ENCODE measurements around the genes C2orf81 and DOK1.

GRCh38 chr2:74003906-74004391, 19.2 kb downstream of the TET3 start:
- PRO-cap = no peak
- RAMPAGE, long total RNA, 2 experiments = no peak in any of the 2 experiments

GRCh38 chr2:74047524-74048643, 63.2 kb downstream of the TET3 start:
- PRO-cap = no peak
- RAMPAGE, long total RNA, 2 experiments = no peak in any of the 2 experiments

GRCh38 chr2:74054238-74054657, 69.5 kb downstream of the TET3 start:
- PRO-cap = no peak
- RAMPAGE, long total RNA, 2 experiments = no peak in any of the 2 experiments

DNA sequence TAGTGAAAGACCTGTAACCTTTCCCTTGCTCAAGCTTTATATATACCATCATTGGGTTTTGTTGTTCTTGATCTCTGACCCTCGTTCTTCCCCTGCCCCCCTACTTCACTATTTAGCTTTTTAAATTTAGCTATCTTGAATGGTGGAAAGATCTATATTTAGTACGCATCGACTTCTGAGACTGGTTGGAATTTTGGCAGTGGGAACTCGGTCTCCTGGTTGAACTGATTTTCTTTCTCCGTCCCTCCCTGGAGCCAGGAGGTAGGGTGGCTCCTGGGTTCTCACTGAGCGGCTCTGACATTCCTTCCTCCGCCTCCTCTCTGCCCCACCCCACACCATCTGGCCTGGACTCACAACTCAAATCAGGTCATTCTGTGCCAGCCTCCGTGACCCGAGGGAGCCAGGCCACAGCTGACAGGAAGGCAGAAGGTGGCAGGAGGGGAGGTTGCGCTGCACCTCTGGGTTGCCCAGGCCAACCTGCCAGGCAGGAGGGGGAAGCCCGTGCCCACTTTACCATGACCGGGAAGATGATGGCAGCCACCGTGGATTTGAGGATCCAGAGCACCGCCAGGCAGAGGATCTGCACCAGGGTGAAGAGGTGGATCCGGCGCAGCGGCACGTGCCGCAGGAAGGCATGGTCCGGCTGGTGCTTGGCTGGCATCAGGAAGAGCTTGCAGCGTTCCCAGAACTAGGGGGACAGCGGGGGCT, 28.2 kb downstream of the MTHFD2 start:
- PRO-cap = no peak
- RAMPAGE, long total RNA, 2 experiments = no peak in any of the 2 experiments

DNA sequence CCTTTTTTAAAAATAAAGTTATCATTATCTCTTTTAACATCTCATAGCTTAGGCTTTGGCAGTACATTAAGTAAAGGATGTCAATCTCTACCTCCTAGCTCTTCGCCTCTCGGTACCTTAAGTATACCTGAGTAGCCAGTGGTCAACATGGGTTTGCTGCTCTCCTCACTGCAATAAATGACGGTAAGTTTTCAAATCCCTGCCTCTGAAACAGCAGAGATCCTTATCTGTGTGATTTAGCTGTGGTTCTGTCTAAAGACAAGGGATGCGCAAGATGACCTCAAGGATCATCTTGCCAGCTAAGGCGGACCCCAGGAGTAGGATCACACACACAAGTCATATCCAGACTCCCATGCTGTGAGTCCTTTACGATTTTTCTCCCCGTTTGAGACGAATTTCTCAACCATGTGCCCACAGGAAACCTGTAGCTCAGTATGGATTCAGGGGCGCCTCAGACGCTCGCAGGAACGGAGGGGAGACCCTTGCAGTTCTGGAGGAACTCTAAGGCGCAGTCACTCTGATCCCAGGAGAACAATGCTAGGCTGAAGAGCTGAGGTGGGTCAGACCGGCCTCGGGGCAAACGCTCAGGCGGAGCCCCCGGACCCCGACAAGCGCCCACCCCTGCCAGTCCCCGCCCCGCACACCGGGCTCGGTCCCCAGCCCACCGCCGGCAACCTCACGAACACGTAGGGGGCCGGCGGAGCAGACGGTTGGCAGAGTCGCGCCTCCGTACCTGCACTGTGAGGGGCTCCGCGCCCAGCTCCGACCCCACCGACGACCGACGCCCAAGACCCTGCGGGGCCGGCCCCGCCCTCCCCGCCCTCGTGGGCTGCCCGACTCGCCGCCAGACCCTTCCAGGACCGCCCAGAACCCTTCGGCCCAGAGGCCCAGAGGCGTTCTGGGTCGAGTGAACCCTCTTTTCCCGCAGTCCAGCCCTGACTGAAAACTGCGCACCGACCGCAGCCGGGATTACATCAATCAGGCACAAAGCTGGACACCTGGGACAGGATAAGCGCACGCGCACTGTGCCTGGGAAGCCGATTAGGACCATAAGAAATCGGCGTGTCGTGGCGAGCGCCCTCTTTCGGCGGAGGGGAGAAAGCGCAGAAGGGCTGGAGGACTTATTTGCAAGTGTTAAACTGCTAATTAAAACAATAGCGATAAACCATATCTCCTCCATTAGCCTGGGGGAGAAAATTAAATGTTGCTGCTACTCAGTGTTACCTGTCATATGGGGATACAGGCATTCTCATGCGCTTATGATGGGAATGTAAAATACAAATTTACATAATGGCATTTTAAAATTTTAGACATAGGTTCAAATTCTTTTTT, 11.4 kb upstream of the DCTN1 start:
- PRO-cap = bidirectional peak, plus-strand start at position 1,080 of the sequence, minus-strand start at position 941 of the sequence
- RAMPAGE, long total RNA, 2 experiments = start-site peak on the minus strand in 1 of 2 experiments, centred at positions 781 to 979 of the sequence, 63 to 1,030 reads per replicate

GRCh38 chr2:74421176-74421837, at the start of gene C2orf81:
C2orf81 (minus strand) TSS chr2:74421619.
- PRO-cap = bidirectional peak, plus-strand start at chr2:74421751, minus-strand start at chr2:74421584
- RAMPAGE, long total RNA, 2 experiments = start-site peak on the plus strand in 1 of 2 experiments, at chr2:74421725-74421752 at its widest, 36 reads per replicate

DNA sequence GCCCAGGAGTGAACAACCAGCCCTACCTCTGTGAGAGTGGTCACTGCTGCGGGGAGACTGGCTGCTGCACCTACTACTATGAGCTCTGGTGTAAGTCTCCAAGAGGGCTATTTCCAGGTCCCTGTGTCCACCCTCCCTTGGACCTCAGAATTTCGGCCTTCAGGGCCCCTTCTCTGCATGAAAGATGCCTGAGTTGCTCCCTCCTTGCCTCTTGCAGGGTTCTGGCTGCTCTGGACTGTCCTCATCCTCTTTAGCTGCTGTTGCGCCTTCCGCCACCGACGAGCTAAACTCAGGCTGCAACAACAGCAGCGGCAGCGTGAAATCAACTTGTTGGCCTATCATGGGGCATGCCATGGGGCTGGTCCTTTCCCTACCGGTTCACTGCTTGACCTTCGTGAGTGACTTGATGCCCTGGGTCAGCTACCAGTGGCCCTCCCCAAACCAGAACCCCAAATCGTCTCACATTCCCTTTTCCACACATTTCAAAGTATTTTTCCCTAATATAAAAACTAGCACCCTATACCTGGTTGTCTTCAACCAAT, 1.5 kb downstream of the WBP1 start:
- PRO-cap = no peak
- RAMPAGE, long total RNA, 2 experiments = no peak in any of the 2 experiments

DNA sequence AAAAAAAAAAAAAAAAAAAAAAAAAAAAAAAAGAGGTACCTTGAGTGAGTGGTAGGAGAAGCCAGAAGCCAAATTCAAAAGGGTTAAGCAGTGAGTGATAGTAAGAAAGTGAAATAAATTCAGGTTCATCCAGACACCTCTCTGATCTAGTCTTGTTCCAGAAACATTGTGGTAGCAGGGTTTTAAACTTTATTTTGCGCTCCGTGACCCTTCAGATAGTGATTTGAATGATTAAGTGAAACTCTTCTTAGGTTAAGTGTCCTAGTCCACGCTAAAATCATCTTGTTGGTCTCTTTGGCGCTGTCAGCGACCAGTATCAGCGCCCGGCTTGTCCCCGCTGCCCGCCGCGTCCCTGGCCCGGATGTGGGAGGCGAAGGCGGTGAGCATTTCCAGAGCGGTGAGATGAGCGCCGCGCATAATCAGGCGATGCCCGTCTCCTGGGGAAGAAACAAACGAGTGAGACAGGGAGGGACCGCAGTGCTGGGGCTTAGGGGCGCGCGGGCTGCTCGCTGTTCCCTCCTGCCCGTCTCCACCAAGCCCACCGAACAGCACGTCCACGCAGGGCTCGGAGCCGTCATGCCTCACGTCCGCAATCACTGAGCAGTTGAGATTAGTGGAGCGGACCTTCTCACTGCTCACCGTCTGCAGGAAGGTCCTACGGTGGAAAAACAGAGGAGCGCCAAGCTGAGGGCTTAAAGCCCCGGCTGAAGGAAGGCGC, 505 bp downstream of the MRPL53 start:
- PRO-cap = no peak
- RAMPAGE, long total RNA, 2 experiments = no peak in any of the 2 experiments

DNA sequence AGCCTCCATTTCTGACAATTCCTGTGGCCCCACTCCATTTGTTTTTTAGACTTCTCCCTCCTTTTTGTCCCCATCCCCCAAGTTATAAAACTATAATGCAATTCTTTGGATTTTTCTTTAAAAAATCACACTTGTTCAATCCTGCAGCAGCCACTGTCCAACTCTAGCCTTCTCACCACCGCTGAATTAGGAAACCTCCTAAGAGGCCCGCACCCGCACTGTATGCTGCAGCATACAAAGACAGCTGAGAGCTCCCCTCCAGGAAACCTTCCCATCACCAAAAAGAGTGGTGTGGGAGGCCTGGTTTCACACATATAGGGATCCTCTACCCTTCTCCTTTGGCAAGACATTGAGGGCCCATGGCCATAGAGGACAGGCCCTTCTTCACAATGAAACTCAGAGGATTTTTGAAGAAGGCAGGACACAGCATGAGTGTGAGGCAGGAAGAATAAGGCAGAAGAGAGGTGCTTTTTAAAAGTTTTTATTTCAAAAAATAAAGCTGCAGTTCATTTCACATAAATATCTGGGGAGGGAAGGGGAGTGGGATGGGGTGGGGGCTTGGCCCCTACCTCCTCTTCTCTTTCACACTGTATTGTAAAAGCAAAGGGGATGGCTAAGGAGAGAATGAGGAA, 2.8 kb downstream of the PCGF1 start:
- PRO-cap = no peak
- RAMPAGE, long total RNA, 2 experiments = no peak in any of the 2 experiments

- PRO-cap = no peak
- RAMPAGE, long total RNA, 2 experiments = start-site peak on the plus strand in 1 of 2 experiments, at chr2:74530585-74530623 at its widest, 7 reads per replicate
Observed at GRCh38 chr2:74530389-74531268, 896 bp downstream of the HTRA2 start.

DNA sequence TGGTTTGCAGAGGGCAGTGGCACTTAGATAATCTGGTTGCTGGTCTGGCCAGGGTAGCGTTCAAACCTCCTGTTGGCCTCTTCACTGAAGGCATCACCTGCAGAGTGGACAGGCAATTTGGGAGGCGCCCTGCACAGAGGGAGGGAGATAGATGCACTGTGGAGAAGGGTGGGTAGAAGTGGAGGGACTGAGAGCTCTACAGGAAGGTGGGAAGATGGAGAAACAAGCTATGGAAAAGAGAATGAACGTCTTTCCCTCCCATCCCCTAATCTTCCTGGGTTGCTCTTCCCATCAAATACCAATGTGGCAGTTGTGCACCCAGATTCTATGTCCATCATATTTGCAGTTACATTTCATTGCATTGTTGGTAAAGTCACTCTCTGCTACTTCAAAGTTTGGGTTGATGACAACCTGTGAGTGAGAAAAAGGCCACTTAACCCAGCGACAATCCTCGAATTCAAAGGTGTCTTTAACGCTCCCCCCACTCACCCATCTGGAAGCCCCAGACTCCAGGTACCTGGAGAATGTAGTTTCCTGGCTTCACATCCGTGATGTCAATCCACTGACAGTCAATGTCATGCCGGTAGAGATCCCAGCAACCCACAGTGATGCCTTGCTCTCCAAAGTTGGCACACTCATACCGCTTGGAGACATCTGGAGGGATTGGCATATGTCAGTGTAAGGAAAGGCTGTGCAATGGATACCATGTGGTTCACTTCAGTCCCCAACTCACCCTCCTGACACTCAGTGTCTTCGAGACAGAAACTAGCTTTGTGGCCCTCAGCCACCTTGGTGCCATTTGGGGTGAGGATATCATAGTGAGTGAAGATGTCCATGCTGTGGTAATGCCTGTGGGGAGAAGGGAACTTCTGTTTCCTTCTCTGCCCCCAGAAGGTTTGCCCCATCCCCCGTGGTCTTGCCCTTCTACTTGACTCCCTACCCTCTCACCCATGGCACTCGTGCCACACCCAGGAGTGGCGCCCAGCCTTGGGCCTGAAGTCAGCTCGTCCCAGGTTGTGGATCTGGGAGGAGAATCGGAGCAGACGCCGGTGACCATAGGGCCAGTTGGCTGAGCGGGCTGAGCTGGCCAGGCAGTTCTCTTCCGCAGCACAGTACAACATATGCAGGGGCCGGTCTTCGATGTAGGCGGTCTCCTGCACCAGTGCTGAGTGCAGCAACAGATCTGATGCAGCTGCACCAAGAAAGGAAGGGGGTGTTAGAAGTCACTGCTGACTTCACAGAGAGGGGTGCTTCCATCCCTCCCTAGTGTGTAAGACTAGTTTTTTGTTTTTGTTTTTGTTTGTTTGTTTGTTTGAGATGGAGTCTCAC, 4.3 kb downstream of the HTRA2 start:
- PRO-cap = no peak
- RAMPAGE, long total RNA, 2 experiments = no peak in any of the 2 experiments

DNA sequence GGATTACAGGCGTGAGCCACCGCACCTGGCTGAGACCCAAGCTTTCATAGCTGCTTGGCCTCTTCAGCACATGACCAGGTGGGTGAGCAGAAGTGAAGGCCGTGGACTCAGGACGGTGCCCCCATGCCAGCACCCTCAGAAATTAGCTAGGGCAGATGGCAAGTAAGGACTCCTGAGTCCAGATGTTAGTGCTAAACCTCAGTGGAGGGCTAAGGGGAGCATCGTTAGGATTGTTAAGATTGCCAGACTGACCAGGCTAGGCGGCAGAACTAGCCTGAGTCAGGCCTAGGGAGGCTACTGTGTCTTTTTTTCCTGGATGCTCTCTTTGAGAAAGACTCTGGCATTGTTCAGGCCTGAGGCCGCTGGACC, 10.4 kb downstream of the HTRA2 start:
- PRO-cap = no peak
- RAMPAGE, long total RNA, 2 experiments = no peak in any of the 2 experiments

GRCh38 chr2:74553868-74554930, at the start of gene DOK1:
DOK1 (plus strand) TSS chr2:74554720.
- PRO-cap = bidirectional peak, plus-strand start at chr2:74554056, minus-strand start at chr2:74554072; bidirectional peak, plus-strand start at chr2:74554755, minus-strand start at chr2:74554408
- RAMPAGE, long total RNA, 2 experiments = start-site peak on the minus strand in 1 of 2 experiments, at chr2:74553988-74554408 at its widest, 6 reads per replicate

GRCh38 chr2:74701929-74702872, 48.2 kb downstream of the SEMA4F start:
- PRO-cap = no peak
- RAMPAGE, long total RNA, 2 experiments = no peak in any of the 2 experiments

GRCh38 chr2:74712175-74713237, 58.5 kb downstream of the SEMA4F start:
- PRO-cap = no peak
- RAMPAGE, long total RNA, 2 experiments = no peak in any of the 2 experiments

GRCh38 chr2:74833440-74833996, 409 bp upstream of the HK2 start:
- PRO-cap = bidirectional peak, plus-strand start at chr2:74834129, minus-strand start at chr2:74833885
- RAMPAGE, long total RNA, 2 experiments = no peak in any of the 2 experiments

DNA sequence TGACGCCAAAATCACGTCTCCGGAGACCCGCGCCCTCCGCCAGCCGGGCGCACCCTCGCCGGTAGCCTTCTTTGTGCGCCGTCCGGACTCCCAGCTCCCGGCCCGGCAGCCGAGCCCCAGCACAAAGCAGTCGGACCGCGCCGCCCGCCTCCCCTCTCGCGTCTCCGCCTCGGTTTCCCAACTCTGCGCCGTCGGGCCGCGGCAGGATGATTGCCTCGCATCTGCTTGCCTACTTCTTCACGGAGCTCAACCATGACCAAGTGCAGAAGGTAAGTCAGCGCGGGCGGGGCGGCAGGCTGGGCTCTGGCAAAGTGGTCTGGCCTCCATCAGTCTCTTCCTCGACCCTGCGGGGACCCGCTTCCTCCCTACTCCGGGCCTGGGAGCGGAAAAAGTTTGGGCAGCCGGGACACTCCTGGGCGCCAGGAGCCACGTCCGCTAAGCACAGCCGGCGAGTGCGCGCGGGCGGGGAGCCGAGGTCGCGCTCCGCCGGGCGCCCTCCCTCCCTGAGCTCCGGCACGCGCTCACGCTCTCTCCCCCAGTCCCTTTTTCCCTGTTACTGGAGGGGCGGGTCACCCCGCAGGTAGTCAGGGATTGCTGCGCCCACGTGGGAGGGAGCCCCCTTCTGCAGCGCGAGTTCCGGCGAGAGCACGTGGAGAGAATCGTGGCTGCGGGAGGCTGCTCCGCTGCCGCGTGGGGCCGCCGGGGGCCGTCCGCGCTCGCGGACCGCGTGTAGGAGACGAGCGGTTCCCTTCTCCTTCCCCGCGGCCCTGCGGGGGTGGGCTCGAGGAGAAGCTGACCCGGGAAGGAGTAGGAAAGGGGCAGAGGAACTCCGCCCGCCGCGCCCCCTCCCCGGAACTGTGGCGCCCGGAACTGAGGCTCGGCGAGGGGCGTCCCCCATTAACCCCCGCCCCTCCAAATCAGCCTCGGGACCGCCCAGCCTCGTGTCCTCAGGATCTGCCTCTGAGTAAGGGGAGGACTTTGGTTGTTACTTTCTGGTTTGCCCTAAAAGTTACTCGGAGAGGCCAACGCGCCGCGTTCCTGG, 769 bp downstream of the HK2 start:
- PRO-cap = bidirectional peak, plus-strand start at position 496 of the sequence, minus-strand start at position 166 of the sequence; unidirectional peak, minus-strand start at position 769 of the sequence; unidirectional peak, minus-strand start at position 857 of the sequence
- RAMPAGE, long total RNA, 2 experiments = no peak in any of the 2 experiments

GRCh38 chr2:75521506-75521907, 39.2 kb downstream of the EVA1A start:
- PRO-cap = no peak
- RAMPAGE, long total RNA, 2 experiments = no peak in any of the 2 experiments

DNA sequence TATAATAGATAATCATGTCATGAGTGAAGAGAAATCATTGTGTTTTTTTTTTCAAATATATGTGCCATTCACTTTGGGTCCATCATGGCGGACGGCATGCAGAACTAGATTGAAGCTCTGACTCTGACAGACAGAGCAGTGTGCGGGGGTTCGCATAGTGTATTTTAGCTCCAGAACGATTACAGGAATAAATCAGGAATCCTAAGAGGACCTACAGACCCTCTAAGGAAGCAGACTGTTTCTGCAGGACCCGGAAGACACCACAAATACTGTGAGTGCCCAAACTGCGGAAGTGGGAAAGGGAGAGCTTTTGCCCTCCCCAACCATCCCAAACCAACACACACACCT, 484.4 kb upstream of the REG3G start:
- PRO-cap = no peak
- RAMPAGE, long total RNA, 2 experiments = no peak in any of the 2 experiments

- PRO-cap = no peak
- RAMPAGE, long total RNA, 2 experiments = no peak in any of the 2 experiments
Observed at GRCh38 chr2:78779484-78780108, 245.9 kb upstream of the REG3G start.